ENCODE data around the genes UXS1 and ST6GAL2.

GRCh38 chr2:105871045-105871443 is 126.3 kb downstream of the NCK2 start:
- RRBS: no CpG with 5 or more reads among the region's 12 CpGs

DNA sequence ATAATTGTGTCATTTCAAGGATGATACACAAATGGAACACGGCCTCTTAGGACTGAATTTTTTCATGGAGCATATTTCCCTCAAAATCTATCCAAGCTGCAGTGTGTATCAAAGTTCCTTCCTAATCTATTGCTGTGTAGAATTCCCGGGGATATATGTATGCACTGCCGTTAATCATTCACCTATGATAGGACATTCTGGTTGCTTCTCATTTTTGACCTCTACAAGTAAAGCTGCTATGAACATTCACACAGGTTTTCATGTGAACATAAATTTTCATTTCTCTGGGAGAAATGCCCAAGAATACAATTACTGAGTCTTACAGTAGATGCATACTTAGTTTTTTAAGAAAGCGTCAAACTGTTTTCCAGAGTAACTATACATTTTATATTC is 61.5 kb downstream of the ECRG4 start:
- RRBS: no CpG with 5 or more reads among the region's 4 CpGs

- RRBS: no CpG with 5 or more reads among the region's 26 CpGs
Measured at GRCh38 chr2:106130102-106131149, 63.7 kb downstream of the UXS1 start.

DNA sequence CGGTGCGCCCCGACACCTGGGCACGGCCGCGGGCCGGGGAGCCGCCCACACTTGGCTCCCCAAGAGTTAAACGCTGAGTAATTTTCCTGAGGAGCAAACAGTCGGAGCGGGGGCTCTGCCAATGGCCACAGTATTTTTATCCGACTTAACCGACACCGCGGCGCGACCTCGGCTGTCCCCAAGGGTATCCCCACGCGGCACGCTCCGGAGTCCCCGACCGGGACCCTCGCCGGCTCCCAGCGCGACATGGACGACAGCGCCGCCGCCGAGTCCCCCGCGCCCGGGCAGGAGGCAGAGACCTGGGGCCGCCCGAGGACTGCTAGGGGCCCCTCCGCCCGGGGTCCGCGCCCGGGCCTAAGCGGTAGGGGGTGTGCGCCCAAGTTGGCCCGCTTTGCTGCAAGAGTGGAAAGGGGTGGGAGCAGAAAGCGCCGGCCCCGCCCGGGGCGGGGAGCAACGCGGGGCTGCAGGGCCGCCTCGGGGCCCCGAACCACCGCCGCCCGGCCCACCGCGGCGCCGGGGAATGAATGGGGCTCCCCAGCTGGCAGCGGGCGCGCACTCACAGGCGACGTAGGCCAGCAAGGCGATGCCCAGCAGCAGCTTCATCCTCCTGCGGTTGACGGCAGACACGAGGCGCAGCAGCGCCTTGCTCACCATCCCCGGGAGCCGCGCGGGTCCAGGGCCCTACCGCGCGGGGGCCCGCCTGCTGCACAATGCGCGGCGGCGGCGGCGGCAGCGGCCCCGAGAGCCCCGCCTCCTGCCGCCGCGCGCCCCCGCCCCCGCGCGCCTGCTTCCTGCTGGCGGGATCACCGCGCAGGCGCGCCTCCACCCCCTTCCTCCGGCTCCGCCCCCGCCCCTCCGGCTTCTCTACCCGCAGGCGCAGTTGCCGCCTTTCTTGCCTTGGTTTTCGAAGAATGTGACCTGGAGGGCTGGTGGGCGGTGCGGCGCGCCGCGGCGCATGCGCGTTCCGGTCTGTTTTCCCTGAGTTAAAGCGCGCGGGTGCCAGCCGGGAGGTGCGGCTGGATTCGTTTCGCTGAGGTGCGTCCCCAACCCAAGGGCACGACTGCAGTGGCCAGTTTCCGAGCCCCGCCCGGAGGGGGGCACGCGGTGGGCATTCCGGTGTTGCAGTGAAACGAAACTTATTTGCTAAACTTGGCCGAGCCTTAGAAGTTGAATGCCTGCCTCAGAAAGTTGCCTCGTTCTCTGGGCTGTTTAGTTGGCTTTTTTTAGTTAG is at the start of gene UXS1:
Gene UXS1, minus strand, starts transcription at position 714 of the 1,231 bp plus-strand sequence.
- RRBS: 1% methylated on average over 53 of the region's 140 CpGs

- RRBS: no CpG with 5 or more reads among the region's 2 CpGs
Measured at GRCh38 chr2:106198149-106198348, 3.9 kb upstream of the UXS1 start.

GRCh38 chr2:106511475-106512068 is 24.4 kb downstream of the CD8B2 start:
- RRBS: no CpG with 5 or more reads among the region's 18 CpGs

- RRBS: 3% methylated on average over 12 of the region's 45 CpGs
Measured at GRCh38 chr2:106885766-106886298, at the start of gene ST6GAL2. TSS of gene ST6GAL2 (minus strand) at chr2:106886167.

DNA sequence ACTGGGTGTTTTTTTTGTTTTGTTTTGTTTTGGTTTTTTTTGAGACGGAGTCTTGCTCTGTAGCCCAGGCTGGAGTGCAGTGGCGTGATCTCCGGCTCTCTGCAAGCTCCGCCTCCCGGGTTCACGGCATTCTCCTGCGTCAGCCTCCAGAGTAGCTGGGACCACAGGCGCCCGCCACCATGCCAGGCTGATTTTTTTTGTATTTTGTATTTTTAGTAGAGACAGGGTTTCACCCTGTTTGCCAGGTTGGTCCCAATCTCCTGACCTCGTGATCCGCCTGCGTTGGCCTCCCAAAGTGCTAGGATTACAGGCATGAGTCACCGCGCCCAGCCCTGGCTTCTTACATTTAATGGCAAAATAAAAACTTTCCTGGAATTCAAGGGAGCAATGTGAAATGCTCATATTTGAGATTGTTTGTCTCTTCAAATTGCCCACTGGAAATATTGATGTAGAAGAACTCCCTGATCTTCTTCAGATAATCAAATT is 78.5 kb upstream of the RGPD4 start:
- RRBS: no CpG with 5 or more reads among the region's 14 CpGs

GRCh38 chr2:108463854-108464421 is 14.9 kb downstream of the GCC2 start:
- RRBS: no CpG with 5 or more reads among the region's 11 CpGs

DNA sequence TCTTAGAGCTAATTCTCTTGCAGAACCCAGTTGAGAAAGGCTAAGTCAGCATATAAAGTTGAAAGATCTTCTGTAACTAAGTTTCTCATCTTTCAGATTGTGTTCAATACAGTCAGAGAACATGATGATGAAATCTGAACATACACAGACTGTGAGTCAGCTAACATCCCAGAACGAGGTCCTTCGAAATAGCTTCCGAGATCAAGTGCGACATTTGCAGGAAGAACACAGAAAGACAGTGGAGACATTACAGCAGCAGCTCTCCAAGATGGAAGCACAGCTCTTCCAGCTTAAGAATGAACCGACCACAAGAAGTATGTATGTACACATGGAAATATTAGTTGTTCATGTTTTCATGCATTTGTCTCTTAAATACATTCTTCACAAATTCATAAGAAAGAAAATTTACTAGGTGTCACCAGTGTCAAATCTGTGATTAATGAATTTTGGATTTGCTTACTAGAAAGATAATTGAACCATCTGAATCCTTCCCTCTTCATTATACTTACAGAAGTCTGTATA is 41.7 kb upstream of the LIMS1 start:
- RRBS: no CpG with 5 or more reads among the region's 5 CpGs

DNA sequence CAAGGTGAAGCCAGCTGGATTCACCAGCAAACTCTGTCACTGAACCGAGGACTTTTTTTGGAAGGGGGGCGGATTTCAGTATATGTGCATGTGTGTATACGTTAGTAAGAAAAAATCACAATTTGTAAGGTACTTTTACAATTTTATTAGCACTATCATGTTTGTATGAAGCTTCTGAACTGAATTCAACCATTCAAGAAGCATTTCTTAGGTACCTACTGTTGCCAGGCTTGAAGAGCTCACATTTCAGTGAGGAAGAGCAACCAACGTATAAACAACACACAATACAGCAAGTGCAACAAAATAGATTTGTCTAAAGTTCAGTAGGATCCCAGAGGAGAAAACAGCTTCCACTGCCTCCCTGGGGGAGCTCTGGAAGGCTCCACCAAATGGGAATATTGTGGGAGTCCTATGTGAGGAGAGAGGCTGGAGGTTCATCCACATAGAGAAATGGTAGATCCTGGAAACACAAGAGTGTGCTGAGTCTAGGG is 72.2 kb downstream of the LIMS1 start:
- RRBS: no CpG with 5 or more reads among the region's 4 CpGs

GRCh38 chr2:108616881-108617417 is 82.7 kb downstream of the LIMS1 start:
- RRBS: no CpG with 5 or more reads among the region's 1 CpG

DNA sequence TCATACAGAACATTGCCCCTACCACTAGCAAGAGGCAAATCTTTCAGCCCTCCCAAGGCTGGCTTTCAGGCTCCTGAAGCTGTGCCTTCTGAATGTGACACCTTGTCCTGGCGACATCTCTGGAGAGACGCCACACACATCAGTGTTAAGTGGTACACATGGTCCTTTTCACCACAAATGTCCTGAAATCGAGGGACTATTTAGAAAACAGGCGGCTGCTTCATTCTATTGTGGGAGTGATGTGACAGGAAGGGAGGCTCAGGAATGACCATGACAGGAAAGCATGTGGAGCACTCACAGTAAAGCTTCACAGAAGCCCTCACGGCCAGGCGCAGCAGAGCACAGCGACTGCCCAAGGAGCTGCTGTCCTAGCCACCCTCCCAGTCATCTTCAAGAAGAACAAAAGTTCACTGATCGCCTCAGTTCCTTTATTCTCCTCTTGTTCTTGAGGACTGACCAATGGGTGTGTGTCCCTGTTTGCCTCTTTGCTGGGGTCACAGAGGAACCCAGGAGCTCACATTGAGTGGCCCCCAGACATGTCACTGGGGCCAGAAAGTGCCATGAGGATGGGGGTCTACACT is 84.7 kb upstream of the RANBP2 start:
- RRBS: no CpG with 5 or more reads among the region's 8 CpGs

- RRBS: no CpG with 5 or more reads among the region's 6 CpGs
Measured at GRCh38 chr2:109032280-109032570, 43.2 kb upstream of the EDAR start.

DNA sequence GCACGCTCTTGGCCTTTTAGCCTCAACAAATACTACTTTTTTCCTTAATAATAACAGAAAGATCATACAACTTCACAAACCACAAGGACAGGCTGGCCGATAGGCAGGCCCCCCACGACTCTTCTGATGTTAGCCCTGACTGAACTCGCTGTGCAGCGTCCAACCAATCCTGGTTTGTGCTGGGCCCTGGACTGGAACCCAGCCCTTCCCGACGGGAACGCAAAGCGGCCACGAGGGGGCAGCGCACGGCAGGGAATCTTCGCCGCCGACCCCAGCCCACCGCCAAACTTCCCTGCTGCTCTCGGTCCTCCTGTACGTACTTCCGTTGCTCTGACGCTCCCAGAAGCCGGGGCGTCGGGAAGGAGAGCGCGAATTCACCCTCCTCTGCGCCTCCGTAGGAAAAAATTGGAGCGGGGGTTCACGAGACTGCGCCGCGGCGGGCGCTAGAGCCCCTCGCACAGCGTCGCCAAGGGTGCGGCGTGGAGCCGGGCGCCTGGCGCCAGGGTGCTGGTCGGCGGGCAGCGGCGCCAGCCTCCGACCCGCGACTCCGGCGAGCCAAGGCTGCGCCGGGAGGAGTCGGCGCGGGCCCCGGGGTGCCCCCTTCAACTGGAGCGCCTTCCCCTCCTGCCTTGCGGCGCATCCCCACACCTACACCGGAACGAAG is 952 bp upstream of the SH3RF3 start:
- RRBS: 2% methylated on average over 16 of the region's 62 CpGs

- RRBS: 2% methylated on average over 6 of the region's 62 CpGs
Measured at GRCh38 chr2:109129366-109129886, 421 bp downstream of the SH3RF3 start.

GRCh38 chr2:109243362-109243976 is 114.5 kb downstream of the SH3RF3 start:
- RRBS: 89% methylated on average over 1 of the region's 10 CpGs

- RRBS: no CpG with 5 or more reads among the region's 3 CpGs
Measured at GRCh38 chr2:109247814-109248292, 118.8 kb downstream of the SH3RF3 start.

GRCh38 chr2:109352929-109353380 is 223.9 kb downstream of the SH3RF3 start:
- RRBS: 88% methylated on average over 2 of the region's 7 CpGs

- RRBS: no CpG with 5 or more reads among the region's 12 CpGs
Measured at GRCh38 chr2:109554596-109555832, 58.8 kb downstream of the SEPTIN10 start.

Data from aortic smooth muscle cell (primary cell).